ENCODE measurements around a stretch of chr3.

- RRBS, 2 experiments = no CpG with 5 or more reads among the region's 4 CpGs
Observed at GRCh38 chr3:122975910-122976306, 51.7 kb downstream of the SEMA5B start.

DNA sequence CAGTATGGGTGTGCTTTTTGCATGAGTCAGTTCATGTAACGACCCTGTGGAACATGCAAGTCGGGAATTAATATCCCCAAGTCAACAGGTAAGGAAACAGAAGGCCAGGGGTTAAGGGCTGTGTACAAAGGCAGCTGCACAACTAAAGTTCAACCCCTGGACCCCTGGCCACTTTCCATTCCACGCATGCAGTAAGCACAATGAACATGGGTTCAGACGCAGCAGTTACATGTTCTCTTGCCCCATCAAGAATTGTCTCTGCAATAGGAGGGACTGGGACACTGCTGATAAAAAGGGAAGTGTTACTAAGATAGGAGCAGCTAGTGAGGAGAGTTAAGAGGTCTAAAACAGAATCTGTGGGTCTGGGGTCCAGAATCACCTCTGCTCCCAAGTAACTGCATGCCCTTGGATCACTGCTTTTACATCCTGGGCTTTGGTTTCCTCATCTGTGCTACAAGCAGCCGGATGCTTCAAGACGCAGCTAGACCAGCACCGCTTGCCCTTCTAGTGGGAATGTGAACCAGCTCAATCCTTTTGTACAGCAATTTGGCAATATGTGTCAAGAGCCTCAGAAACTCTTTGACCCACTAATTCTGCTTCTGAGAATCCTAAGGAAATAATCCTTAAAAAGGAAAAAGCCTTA, 49.0 kb downstream of the ADCY5 start:
- RRBS, 2 experiments = no CpG with 5 or more reads among the region's 7 CpGs

DNA sequence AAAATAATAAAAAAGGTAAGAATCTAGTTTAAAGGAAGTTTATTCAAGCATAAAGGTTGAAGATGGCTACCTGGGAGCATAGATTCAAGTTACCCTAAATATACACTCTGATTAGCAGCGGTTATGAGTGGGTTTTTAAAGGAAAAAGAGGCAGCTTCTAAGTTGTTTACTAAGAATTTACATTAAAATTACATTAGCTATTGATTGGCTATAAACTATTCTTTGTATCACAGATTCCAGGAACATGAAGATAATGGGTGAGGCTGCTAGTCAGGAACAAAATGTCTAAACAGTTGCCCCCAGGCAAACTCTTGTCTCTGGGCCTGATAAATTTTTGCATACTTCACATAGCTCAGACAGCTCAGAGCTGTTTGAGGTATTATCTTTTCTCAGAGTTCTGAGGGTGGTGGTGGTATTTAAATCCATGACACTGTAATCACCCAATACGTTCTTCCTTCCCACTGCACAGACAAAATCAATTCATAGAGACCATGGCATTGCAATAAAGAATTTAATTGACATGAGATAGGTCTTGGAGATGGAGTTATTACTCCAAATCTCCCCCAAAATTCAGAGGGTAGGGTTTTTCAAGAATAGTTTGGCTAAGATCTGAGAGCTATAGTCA, 2.1 kb upstream of the HACD2 start:
- RRBS, 2 experiments = no CpG with 5 or more reads among the region's 2 CpGs

DNA sequence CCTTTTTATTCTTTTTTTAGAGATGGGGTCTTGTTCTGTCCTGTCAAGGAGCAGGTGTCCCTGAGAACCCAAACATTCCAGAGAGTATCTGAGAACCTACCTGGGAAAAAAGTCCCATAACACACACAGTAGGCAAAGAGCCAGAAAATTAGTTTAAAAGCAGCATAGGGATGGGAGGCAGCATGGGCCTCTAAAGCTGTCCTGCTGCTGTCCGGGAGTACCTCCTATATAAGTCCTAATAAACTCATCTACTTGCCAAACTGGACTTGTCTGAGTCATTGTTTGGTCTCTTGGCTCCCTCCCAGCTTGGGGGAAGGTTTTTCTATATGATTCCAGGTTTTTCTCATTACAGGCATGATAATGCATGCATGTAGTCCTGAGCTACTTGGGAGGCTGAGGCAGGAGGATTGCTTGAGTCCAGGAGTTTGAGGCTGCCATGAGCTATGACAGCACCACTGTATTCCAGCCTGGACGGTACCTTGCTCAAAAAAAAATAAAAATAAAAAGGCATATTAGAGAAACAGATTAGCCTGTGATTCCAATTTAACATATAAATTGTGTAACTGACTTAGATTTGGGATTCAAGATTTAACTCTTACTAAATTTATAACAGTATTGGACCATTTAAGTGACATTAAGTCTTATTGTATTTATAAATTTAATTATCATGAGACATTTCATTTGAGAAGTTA, 17.6 kb upstream of the HACD2 start:
- RRBS, 2 experiments = no CpG with 5 or more reads among the region's 2 CpGs

GRCh38 chr3:123659616-123660159, 74.8 kb upstream of the HACD2 start:
- RRBS, 2 experiments = no CpG with 5 or more reads among the region's 3 CpGs

- RRBS, 2 experiments = no CpG with 5 or more reads among the region's 4 CpGs
Observed at GRCh38 chr3:123674090-123674529, 89.3 kb upstream of the HACD2 start.

GRCh38 chr3:123686321-123686789, 101.5 kb upstream of the HACD2 start:
- RRBS, 2 experiments = no CpG with 5 or more reads among the region's 6 CpGs

DNA sequence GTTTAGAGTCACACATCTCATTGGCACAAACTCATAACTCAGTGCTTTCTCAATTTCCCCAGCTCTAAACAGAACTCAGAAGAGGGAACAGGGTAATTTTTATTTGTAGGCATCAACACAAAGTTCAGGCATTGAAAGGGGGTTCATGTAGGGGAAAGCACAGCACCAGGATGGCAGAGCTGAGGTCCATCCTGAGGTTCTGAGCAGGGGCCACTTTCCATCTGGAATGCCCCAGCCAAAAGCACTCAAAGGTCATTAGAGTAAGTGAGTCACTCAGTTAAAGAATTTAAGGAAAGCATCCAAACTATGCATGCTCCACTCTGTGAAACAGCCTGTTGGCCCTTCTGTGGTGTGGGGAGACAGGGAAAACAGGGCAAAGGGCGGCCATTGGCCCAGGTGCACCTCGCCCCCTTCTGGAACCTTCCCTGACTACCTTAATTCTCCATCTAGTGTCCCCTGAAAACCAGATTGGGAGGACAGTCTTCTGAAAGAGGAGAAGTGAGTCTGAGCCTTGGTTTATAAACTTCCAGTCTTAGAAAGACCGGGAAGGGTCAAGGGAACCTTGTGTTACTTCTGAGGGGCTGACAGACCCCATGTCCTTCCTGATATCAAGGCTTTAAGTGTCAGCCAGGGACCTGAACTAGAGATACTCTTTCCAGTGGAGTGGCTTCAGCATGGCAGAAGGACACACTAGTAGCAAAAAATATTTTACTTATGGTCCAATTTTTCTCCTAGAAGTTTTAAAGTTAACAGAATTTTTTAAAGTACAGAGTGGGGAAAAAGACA, 133.3 kb downstream of the MYLK start:
- RRBS, 2 experiments = no CpG with 5 or more reads among the region's 3 CpGs

DNA sequence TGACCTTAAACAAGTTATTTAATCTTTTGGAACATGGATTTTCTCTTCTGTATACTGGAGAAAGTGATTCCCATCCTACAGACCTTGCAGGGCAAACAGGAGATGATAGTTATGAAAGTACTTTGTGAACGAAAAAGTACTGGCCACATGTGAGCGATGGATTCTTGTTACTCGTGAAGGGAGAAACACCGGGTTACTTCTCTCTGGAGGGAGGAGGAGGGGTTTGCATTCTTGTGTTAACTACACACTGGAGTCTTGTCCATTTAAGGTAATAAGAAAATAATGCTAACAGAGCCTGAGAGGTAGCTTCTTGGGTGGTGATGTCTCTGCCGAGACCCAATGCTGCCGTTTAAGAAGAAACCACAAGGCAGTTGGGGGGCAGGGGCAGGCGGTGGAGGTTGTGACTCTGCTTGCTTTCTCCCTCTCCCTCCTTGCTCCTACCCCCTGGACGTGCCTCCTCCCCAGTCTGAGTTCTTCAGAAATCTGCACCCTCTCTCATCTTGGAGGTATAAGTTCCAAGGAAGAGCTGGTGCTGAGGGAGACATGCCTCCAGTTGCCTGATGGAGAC, 59.6 kb downstream of the KALRN start:
- RRBS, 2 experiments = no CpG with 5 or more reads among the region's 8 CpGs

DNA sequence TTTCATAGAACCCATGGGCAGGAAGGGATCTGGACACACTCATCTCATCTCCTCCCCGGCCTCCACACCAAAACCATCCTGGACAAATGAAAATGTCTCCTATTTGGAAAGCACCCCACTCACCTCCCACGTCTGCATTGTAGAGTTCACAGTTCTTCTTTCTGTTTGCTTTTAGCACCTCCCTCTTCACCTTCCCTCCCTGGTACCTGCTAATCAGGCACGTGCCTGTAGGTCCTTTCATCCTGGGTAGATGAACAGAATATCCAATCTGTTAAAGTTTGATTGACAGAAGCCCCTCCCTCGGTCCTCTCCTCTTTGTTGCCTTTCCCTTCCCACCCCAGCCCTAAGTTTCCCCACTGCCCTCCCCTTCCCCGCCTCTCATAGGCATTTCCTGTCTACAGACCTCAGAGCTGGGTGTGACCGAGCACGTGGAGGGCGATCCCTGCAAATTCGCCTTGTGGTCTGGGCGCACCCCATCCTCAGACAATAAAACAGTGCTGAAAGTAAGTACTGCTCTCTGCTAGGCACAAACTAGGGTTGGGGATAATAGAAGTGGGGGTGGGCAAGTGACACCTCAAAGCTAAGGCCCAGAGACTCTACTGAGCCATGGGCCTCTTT, 239.2 kb upstream of the UMPS start:
- RRBS, 2 experiments = no CpG with 5 or more reads among the region's 10 CpGs

- RRBS, 2 experiments = no CpG with 5 or more reads among the region's 5 CpGs
Observed at GRCh38 chr3:124600497-124601320, 129.5 kb upstream of the UMPS start.

DNA sequence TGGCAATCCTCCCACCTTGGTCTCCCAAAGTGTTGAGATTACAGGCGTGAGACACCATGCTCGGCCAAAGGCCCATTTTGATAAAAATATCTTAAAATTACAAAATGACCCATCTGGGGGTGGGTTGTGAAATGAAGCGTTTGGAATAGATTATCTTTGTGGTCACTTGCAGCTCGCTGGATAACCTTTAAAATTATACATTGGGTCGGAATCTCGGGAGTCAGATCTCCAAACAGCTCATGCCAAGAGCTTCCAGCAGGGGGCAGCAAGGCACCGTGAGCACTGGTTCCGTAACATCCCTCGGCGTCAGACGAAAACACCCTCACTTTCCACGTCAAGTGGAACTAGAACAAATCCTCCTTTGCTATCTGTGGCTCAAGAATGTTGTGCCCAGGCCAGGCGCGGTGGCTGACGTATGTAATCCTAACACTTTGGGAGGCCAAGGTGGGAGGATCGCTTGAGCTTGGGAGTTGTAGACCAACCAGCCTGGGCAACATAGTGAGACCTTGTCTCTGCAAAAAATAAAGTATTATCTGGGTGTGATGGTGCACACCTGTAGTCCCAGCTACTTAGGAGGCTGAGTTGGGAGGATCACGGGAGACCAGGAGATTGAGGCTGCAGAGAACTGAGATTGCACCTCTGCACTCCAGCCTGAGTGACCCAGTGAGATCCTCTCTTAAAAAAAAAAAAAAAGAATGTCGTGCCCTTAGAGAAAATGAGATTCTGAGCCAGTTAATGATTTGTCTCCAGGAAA, 31.1 kb downstream of the UMPS start:
- RRBS, 2 experiments = no CpG with 5 or more reads among the region's 18 CpGs

- RRBS, 2 experiments = no CpG with 5 or more reads among the region's 21 CpGs
Observed at GRCh38 chr3:124763003-124763910, 33.0 kb downstream of the UMPS start.

DNA sequence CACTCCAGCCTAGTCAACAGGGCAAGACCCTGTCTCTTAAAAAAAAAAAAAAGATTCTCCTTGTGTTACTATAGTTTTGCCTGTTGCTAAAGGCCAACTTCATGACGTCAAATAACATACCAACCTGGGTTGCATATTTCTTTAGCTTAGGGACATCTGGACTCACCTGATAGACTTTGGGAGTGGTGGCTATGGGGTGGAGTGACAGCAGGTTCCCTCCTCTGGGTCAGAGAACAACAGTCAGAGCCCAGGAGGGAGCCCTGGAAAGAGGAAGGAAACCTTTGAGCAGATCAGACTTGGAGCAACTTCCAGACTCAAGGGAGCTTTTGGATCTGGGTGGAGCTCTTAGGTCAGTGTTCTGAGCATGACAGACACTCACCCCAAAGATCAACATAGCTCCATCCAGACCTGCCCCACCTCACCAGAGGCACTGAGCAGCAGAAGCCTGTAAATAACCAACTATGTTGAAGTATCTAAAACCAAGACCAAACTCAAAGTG, 56.2 kb downstream of the UMPS start:
- RRBS, 2 experiments = no CpG with 5 or more reads among the region's 1 CpG

DNA sequence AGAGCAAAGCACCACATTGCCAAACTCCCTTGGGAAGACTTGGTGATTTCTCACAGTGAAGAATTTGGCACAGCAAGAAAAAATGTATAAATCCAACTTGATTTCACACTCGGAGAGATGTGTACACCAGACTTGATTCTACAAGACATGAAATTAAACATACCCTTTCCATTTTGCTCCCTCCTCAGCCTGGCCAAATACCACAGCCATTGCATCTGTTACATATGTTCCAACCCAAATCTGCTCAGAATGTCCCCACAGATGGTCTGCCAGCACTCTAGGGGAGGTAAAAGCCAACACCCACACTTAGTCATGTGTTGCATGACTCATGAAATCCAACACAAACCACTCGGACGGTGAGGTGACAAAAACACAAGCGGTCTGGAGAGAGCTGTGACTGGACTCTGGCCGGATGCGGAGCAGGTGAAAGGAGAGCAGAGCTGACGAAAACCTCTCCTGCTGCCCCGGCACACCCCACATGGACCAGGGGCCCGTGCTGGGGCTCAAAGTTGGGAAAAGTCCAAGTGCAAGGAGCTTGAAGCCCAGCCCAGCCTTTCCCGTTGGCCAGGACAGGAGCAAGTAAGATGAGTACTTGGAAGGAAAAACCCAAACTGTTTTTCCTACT, 74.4 kb downstream of the ITGB5 start:
- RRBS, 2 experiments = 5 to 7% methylated on average over 4 of the region's 10 CpGs

- RRBS, 2 experiments = no CpG with 5 or more reads among the region's 6 CpGs
Observed at GRCh38 chr3:124837543-124838383, 49.4 kb downstream of the ITGB5 start.

DNA sequence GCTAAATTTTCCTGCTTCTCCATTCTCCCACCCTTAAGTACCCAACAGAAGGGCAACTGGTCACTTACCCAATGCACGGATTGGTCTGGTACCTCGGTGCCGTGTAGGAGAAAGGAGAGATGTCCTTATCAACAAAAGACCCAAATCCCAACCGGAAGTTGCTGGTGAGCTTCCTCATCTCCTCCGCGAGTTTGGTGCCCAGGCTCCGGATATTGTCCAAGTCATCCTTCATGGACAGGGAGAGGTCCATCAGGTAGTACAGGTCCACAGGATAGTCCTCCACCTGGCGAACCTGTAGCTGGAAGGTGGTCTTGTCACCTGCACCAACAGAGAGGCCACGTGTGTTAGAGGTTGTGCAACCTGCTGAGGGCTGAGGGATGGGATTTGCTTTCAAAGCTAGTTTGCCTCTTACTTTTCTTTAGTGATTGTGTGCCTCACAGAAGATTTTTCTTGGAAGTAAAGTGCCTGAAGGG, 38.9 kb downstream of the ITGB5 start:
- RRBS, 2 experiments = 94 to 96% methylated on average over 4 of the region's 9 CpGs

Measured in bronchial epithelial cell (primary cell).